Myometrial cell (primary cell): Measurements from ENCODE around the genes PRKG2 and COPS4.

GRCh38 chr4:78560461-78561148, 9.0 kb downstream of the ANXA3 start:
- RAMPAGE, long total RNA, result no peak

- RAMPAGE, long total RNA, result no peak
Measured at GRCh38 chr4:78779184-78779819, 3.2 kb downstream of the BMP2K start.

GRCh38 chr4:78825828-78826543, 49.8 kb downstream of the BMP2K start:
- RAMPAGE, long total RNA, result no peak

- RAMPAGE, long total RNA, result no peak
Measured at GRCh38 chr4:78861245-78862550, 77.5 kb downstream of the PAQR3 start.

GRCh38 chr4:78915972-78916307, 23.3 kb downstream of the PAQR3 start:
- RAMPAGE, long total RNA, result no peak

DNA sequence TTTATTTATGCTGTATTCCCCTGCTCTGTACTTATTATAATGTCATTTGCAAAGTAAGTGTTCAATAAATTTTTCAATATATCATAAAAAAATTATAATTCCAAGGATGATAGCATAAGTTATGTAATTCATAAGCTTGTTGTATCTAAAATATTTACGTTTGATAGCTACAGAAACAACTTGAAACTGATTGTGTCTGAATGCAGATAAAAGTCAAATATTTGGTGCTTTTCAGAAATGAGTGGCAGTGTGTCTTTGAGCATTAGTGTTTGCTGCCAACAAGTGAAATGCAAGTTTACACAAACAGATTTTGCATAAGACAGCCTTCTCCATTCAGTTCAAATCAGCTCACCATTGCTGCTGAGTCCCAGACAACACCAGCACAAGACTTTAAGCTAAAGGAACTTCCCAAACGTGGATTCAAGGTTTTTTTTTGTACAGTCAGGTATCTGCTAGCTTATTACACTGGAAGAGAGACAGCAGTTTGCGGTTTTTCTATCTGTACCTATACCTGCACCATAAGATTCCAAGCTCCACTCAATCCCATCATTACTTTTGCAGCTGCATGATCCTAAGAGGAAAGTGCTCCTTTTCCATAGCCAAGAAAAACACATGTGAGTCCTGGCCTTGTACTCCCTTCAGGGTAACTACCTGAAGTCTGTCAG, 15.1 kb downstream of the ANTXR2 start:
- RAMPAGE, long total RNA, result no peak

DNA sequence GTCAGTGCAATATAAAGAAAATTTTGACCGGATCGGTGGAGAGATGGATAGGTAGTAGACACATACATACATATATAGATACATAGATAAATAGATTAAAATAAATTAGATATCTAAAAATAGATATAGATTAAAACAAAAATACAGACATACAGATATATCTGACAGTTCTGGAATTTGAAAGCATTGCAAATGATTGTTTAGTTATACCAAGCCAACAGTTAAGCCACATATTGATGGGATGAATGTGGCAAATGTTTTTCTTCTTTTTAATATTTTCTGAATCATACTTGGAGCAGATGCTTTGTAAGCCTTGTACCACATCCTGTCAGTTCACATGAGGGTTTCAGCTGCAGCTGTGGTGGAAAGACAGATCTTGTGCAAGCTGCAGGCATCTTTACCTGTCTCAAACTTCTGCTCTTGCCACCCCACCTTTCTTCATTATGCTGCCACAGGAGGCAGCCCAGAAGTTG, 58.5 kb upstream of the PRDM8 start:
- RAMPAGE, long total RNA, result no peak

DNA sequence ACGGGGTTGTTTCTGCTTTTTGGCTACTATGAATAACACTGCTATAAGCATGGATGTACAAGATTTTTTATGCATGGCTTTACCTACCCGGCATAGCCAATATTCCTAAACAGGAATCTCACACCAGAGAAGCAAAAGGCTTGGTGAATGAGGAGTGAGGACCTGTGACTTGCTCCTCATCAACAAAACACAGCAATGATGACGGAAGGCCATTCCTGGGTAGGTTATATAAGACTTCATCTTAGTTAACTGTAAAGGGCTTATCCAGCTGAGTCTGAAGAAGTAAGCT, 19.3 kb downstream of the PRKG2 start:
- RAMPAGE, long total RNA, result no peak

- RAMPAGE, long total RNA, result no peak
Measured at GRCh38 chr4:81214902-81215496, at the start of gene PRKG2. Gene PRKG2, minus strand, starts transcription at chr4:81215222.

- RAMPAGE, long total RNA, result no peak
Measured at GRCh38 chr4:81622105-81622525, 150.4 kb upstream of the RASGEF1B start.

DNA sequence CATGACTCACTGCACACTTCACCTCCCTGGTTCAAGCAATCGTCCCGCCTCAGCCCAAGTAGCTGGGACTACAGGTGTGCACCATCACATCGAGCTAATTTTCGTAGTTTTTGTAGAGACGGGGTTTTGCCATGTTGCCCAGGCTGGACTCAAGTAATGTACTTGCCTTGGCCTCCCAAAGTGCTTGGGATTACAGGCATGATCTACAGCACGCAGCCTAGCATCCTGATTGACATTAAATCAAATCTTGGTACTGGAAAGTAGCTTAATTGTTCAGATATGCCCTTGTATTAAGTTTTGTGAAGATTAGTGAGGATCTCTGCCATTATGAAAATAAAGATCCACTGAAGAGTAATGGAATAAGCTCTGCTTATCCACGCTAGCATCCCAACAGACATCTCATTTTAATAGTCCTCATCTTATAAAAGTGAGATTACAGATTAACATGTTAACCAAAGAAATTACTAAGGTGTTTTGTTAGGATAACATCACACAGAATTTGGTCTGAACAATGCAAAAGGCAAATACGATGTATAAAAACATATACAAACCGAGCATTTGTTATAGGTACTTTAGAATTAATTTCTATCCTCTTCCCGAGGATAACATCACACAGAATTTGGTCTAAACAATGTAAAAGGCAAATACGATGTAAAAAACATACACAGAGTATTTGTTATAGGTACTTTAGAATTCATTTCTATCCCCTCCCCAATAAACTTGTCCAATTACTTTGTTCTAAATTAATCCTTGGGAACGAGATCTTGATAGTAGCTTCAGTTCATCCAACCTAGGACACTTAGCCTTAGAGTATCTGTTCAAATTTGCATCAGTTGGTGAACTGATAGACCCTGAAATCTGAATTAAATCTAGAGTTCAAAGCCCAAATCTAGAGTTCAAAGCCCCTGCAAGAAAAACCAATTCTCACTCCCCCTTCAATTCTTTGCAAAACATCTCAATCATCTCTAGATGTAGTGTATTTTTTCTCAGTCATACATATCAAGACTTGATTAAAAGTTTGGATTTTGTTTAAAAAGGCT, 7.8 kb downstream of the HNRNPDL start:
- RAMPAGE, long total RNA, result no peak

DNA sequence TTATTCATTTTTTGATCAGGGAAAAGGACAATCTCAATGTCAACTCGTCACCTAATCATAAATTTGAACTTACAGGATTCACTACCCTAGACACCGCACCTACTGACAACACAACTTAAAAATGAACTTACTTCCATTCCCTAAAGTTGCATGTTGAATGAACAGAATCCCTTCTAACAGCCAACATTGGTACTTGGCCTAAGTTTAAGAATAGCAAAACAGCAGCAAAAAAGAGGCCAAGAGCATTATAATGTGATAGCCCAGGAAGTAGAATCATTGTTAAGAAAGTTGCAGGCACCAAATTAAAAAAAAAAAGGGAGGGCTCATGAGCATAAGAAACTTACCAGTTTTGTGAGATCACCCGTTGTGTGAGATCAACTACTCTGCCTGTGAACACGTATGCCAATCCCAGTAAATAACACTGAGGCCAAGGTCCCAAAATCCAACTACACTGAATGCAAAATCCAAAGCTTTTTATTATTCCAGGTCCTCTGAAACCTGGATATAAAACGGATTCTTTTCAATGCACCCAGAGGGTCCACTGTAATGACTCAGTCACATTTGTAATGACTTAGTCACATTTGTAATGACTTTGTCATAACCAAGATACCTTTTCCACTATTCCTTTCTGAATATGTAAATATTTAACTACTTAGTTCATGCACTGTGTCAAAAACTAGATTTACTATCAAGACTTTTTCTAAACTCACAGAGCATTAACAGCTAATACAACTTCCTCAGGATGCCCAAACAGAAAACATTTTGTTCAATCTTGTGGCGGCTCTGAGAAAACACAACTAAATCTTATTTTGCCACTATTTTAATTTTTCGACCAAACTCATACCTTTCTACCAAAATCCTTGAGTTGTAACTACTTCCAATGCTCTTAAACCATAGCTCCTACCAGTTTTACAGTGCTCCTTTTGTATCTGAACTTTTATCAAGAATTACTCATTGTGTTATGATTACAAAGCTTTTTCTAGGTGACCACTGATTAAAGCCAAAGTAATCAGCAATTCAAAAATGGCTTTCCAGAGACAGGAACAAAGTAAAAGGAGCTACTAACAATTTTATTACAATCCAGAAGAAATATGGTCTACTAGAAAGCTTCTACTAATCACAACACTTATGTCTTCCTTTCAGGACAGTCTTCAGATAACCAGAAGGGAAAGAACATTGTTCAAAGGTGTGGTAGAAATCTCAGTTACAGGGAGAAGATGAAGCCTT, 6.6 kb downstream of the HNRNPDL start:
- RAMPAGE, long total RNA, result no peak

DNA sequence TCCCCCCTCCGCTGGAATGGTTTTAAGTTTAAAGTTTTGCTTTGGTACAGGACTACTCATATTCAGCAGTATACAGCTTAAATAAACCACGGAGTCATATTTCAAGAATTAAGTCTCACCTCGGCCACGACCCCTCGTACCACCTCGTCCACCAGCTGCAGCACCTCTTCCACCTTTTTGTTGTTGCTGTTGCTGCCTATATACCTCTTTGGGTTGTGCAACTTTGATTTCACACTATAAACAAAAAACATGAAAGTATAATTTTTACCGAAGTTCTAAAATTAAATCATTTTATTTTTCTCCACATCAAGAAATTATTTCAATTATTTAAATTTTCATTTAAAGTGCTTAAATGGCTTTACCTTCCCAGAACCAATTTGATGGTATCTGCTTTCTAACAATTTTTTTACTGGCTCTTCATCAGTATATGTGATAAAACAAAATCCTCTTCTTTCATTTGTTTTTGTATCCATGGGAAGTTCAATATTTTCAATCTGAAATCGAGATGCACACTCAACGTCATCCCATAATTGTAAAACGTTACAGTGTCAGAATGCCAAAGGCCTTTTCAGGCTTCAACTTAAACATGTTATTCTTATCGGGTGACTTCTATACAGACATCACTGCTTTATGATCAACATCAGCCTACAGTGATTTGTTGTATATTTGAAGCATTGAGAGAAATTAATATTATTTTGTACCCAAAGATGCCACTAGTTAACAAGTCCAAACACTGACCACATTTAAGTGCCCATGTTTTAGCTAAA, 3.0 kb downstream of the HNRNPDL start:
- RAMPAGE, long total RNA, result no peak

GRCh38 chr4:82984151-82985035, 26.2 kb downstream of the LIN54 start:
- RAMPAGE, long total RNA, result no peak

DNA sequence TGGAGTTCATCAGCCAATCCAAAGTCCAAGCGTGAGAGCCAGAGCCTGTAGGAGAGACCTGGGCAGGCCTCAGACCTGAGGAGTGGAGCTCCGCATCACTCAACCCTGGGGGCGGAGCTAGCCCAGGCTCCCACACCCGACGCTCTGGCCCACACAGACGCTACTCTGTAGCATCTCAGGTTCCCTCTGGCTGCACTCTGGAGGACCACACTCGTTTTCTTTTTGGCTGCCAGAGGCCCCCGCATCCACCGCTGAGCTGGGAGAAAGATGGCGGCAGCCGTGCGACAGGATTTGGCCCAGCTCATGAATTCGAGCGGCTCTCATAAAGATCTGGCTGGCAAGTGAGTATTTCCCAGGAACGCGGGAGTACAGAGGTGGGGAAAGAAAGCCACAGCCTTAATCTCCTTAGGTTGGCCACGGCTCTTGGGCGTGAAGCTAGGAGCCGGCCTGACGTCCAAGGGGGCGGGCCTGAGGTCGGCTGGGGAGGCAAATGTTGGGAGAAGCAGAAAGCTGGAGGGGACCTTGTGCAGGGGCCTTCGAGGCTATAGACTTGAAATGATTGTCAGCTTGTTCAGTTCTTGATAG, at the start of gene COPS4:
TSS of gene COPS4 (plus strand) at position 226 of the 585 bp plus-strand sequence.
- RAMPAGE, long total RNA, result start-site peak on the plus strand centred at position 209 of the sequence, 106 bp wide, 490 and 619 reads in 2 replicates

DNA sequence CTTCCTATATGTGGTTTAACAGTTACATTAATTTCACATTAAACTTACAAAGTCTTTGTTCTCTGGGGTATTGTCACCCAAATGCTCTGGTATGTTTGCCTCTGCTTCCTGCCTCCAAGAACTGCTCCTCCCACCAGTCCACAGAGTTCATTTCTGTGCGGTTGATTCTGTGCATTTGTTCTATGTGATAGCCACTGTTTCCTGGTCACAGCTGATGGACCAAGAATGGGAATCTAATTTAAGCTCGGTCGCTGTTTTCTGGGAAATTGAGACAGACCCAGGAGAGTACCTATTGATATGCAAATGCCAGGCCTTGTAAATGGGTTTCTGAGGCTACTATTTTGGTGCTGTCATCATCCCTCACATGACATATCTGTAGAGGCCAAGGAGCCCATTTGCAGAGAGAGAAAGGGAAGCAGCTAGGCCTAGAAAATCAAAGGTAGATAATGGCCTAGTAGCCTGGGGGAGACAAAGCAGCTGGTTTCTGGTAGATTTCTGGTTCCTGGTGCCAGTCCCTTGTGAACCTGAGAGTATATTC, 27.1 kb upstream of the HPSE start:
- RAMPAGE, long total RNA, result no peak

DNA sequence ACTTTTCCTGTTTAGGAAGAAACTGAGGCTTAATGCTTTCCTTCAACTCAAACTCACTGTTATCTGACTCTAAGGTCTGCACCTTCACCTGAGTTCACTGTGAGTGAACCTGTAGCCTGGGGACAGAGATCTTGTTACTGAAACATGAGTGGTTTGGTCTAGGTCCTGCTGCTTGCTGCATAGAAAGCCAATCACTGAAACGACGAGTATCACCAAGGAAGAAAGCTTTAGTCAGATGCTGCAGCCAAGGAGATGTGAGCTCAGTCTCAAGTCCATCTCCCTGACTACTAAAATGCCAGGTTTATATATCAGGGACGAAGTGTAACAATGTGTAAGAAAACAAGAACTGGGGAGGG, 19.5 kb upstream of the ABRAXAS1 start:
- RAMPAGE, long total RNA, result no peak

DNA sequence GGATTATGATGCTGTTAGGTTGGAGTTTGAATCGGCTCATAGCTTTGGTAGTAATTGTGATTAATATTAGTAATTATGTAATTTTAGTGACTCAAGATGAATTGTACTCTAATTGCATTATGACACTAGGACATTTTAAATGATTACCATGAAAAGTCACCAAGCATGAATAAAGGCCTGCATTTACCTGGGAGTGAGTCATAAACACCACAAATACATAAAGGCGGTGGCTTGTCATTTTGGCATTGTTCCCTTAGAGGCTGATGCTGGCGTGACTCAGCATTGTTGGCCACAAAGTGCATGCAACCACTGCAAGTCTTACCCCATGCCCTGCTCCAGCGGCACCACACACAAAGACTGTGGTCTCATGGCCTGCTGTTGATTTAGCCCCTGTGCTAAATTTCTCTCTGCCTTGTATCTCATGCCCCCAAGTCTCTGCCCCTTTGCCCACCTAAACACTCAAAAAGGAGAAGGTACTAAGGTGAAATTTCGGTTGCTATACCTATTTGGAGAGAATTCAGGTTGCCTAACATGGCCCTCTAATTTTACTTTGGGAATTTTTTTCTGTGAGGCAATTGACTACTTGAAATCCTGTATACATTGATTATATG, 12.6 kb downstream of the GPAT3 start:
- RAMPAGE, long total RNA, result no peak

DNA sequence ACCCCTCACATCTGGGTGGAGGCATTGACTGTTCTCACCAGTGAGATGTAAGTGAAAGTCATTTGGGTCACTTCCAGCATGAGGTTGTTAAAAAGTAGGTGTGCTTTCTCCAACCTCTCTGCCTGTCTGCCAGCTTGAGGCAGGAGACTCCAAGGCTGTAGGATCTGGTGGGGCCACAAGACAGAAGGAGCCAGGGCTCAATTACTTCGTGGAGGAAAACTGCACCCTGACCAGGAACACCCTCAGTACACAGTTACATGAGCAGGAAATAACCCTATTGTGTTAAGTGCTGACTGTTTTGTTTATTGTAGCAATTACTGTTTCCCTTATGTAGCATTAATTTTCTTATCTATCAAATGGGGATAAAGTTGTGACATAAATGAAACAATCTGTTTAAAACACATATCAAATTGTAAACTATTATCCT, 94.4 kb downstream of the GPAT3 start:
- RAMPAGE, long total RNA, result no peak

GRCh38 chr4:84087592-84088257, 411.4 kb downstream of the NKX6-1 start:
- RAMPAGE, long total RNA, result no peak